ENCODE results near the genes CAPSL and RANBP3L.

DNA sequence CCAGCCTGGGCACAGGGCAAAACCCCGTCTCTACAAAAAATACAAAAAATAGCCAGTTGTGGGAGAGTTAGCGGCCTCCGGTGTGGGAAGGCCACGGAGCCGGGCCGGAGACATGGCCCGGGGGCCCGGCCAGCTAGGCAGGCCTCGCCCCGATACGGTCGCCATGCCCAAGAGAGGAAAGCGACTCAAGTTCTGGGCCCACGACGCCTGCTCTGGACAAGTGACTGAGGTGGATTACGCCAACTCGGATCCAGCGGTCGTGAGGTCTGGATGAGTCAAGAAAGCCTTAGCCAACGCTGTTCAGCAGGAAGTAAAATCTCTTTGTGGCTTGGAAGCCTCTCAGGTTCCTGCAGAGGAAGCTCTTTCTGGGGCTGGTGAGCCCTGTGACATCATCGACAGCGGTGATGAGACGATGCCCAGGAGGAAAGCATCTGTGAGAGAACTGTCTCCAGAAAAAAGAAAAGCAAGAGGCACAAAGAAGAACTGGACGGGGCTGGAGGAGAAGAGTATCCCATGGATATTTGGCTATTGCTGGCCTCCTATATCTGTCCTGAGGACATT lies 62.6 kb upstream of the SUB1 start:
- RRBS = no CpG with 5 or more reads among the region's 24 CpGs

DNA sequence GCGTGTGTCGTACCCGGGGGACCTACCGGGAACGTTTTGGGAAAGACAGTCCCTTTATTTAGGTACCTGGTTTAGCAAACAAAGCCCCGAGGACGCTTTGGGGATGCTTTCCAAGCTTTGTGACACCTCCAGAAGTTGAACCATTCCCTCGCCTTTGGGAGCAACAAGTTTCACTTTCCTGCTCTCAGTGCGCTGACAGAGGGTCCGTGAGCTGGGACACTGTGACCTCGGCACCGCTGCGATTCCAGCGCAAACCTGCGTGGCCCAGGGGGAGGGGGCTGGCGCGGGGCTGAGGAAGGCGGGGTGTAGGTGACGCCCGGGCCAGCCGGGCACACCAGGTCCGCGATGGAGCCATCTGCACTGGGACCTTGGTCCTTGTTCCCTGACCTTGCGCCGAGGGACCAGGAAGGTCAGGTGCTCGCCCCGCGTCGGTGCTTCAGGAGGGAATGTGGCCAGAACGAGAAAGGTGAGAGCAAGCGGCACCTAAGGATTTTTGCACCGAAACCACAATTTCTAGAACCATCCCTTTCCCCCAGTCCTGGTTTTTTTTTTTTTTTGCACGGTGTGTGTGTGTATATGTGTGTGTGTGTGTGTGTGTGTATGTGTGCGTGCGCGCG lies 695 bp upstream of the NPR3 start:
- RRBS = no CpG with 5 or more reads among the region's 37 CpGs

GRCh38 chr5:33291405-33291860 lies 149.3 kb upstream of the TARS1 start:
- RRBS = no CpG with 5 or more reads among the region's 1 CpG

- RRBS = no CpG with 5 or more reads among the region's 5 CpGs
These were observed 122.3 kb upstream of the C1QTNF3 start for GRCh38 chr5:34165230-34165745.

- RRBS = no CpG with 5 or more reads among the region's 2 CpGs
These were observed 103.8 kb upstream of the RAI14 start for GRCh38 chr5:34552166-34552790.

DNA sequence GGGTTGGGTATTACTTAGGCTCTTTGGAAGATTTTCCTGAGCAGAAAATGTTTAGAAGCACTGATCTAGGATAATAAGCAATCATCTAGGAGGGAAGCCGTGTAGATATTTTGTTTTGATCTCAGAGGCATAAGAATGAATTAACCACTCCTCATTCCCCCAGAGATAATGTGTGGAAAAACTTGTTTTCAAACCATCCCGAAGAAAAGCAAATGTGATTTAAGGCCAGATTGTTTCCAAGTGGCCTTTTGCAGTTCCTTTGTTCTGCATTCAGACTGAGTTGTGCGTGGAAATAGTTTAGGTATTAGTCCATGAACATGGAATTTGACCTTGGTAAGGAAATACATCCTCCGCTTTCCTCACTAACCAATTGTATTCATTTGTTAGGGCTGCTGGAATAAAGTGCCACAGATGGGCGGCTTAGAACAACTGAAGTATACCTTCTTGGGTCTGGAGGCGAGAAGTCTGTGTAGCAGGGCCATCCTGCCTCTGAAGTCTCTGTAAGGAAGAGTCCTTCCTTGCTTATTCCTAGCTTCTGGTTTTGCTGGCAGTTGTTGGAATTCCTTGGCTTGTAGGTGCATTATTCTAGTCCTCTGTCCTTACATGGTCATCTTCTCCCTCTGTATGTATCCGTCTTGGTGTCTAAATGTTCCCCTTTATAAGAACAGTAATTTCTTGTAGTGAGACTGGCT lies 53.7 kb downstream of the RAI14 start:
- RRBS = no CpG with 5 or more reads among the region's 7 CpGs

GRCh38 chr5:35188243-35188655 lies 42.0 kb downstream of the PRLR start:
- RRBS = no CpG with 5 or more reads among the region's 7 CpGs

DNA sequence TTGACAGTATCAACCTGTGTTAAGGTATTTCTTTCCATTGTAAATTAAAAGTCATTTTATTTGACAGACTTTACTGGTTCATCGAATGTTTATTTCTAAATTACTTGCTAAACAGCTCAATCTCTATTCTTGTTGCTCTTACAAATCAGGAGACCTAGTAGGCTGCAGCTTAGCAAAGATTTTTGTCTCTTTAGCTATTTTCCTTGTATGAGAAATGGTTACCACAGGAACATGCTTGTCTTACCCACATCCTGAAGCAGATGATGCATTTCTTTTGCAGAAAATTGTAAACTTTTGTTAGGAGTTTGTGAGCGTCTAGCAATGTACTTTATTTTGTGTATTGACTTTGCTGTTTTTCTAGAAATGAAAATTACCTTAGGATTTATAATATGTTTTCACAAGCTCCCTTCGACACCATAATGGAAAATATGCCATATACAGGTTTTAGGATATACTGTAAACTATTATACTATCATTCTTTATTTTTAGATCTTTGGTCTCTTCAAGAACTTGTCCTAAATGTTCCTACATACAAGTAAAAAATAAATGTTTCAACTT lies 53.9 kb downstream of the SPEF2 start:
- RRBS = no CpG with 5 or more reads among the region's 3 CpGs

DNA sequence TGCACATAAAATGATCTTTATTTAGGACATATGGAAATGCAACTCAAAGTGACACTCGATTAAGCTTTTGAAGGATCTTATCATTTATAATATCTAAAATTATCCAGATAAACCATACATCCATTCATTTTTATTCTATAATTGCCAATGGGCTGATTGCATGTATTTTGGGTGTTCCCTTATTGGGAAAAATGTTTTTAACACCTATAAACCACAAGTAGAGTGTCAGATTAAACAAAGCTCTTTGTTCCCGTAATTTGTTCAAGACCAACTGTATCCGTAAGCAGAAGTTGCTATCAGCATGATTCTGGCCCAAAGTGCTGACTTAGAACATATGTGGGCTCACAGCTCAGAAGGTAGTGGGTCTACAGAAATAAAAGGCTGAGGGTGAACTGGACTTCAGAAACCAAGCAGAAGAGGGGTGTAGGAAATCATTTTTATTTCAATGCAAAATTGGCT lies 23.5 kb upstream of the IL7R start:
- RRBS = no CpG with 5 or more reads among the region's 3 CpGs

- RRBS = no CpG with 5 or more reads among the region's 4 CpGs
These were observed 6.7 kb downstream of the IL7R start for GRCh38 chr5:35863274-35863807.

DNA sequence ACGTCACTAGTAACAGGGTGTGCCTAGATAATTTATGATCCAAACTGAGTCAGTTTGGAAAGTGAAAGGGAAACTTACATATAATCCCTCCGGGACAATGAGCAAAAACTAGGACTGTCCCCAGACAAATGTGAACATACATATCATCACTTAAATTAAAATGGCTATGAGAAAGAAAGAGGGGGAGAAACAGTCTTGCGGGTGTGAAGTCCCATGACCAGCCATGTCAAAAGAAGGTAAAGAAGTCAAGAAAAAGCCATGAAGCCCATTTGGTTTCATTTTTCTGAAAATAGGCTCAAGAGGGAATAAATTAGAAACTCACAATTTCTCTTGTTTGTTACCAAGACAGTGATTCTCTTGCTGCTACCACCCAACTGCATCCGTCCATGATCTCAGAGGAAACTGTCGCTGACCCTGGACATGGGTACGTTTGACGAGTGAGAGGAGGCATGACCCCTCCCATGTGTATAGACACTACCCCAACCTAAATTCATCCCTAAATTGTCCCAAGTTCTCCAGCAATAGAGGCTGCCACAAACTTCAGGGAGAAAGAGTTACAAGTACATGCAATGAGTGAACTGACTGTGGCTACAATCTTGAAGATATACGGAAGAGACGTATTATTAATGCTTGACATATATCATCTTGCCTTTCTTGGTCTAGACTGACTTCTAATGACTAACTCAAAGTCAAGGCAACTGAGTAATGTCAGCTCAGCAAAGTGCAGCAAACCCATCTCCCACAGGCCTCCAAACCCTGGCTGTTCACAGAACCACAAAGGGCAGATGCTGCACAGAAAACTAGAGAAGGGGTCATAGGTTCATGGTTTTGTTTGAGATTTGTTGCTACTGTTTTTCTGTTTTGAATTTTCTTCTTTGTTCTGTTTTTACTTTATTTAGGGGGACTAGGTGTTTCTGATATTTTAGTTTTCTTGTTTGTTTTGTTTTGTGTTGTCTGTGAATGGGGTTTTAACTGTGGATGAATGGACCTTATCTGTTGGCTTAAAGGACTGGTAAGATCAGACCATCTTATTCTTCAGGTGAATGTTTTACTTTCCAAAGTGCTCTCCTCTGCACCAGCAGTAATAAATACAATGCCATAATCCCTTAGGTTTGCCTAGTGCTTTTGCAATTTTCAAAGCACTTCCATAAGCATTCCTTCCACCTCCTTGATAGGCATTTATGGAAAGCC lies 20.8 kb downstream of the IL7R start:
- RRBS = no CpG with 5 or more reads among the region's 9 CpGs

- RRBS = no CpG with 5 or more reads among the region's 2 CpGs
These were observed at the start of gene CAPSL for GRCh38 chr5:35938412-35939108. Gene CAPSL (minus strand): TSS chr5:35938622.

DNA sequence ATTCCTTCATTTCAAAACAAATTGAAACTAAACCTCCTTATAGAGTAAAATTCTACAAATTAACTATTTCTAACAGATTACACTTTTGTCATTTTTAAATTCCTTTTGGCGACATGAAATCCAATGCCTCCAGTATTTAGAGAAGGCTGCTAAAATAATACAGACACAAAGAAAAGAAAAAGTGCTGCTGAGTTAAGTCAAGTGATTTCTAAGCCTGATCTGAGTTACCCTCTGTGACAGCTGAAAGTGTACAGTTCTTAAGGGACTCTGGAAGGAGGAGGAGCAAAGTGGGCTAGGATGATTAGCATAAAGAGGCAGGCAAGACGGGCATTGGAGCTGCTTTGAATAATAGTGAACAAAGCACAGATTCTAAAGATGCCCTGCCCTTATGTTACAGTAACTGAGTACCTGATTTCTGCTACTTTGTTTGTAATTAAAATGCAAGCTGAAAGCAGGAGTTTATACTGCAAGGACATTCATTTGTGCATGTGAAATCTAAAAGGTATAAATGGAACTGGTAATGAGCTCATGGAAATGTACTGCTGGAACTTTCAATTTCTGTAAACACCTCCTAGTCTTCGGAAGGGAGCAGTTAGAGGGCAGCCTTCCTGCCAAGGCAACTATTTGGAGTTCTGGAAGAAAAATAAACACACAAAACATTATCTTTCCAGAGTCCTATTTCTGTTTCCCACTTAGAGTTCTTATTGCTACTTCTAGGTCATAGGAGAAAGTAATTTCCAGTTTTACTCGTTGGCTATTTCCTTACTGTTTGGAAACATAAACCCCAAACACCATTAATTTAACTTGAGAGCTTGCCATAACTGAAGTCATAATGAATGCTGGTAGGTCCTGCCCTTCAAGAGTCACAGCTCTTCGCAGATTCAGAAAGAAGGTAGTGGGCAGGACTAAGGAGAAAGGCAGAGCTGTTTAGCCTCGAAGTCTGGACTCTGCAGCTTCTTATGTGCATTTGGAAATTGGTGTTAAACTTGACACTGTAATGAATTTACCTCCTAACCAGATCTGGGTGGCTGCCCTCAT lies at the start of gene RANBP3L:
Gene RANBP3L, minus strand, starts transcription at position 235 of the 1,038 bp plus-strand sequence.
- RRBS = no CpG with 5 or more reads among the region's 6 CpGs

- RRBS = no CpG with 5 or more reads among the region's 3 CpGs
These were observed 125.1 kb upstream of the SLC1A3 start for GRCh38 chr5:36481340-36481638.

DNA sequence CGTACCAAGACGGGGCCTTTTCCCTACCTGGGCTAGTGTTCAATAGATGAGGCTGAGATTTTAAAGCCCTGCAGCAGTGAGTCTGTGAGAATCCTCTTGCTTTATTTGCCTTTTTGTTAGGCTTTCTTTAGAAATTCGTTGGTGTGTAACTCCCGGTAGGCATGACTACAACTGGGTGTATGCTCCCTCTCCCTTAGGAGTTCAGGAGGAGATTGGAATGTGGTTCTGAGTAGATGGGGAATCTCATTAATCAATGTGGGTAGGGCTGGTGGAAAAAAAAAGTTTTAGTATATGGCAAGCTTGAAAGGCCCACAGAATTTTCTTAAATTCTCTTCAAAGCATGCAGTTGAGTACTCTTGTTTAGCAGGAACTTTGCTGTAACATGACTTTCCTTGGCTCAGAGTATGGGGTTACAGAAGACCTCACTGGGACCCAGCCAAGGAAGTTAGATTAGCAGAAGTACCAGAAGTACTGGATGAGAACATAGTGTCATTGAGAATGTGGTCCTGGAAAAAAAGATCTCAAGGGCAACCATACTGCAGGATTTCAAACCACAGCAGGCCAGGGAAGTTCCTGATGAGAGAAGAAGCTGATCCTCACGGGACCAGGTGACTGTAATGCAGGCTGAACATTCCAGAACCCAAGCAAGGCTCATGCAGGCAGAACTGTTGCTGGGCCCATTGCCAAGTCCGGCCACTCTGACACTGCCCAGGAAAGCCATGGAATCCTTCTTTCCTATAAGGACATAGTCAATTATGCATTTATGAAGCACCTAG lies 84.0 kb upstream of the SLC1A3 start:
- RRBS = no CpG with 5 or more reads among the region's 6 CpGs

DNA sequence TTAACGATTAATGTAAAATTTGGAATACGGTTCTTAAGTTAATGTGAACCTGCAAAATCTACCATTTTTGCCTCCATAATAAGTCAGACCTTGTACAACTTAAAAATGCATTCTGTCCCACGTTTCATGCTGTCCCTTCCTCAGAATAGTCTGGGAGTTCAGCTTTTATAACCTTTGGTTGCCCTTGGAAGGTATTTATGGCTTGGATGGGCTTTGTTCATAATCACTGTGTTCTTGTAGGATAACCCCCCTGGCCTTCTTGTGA lies 41.9 kb downstream of the SLC1A3 start:
- RRBS = no CpG with 5 or more reads among the region's 3 CpGs

DNA sequence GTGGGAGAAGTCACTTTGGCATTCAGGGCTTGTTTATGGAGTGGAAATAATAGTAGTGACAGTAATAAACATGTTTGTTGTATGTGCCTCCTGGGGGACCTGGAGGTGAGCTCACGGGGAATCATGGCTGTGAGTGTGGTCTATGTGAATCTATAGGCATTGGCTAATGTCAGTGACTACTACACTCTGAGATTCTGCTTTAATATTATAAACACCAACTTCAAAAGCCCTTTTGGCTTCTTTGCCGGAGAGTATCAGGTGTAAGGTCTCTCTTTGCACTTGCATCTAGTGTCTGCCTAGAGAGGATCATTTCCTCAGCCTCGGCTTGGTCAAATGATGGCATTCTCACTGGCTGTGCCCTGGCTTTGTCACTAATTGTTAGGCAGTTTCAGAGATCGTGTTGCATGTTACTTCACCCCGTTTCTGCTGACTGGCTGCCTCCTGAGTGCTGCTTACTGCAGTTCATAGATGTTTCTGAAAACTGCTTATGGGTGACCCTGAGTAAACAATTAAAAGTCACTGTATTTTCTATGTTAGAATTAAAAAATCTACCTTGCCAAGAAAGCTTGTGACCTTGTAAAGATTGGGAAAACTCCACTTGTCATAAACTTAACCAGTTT lies 48.7 kb downstream of the SLC1A3 start:
- RRBS = no CpG with 5 or more reads among the region's 5 CpGs

DNA sequence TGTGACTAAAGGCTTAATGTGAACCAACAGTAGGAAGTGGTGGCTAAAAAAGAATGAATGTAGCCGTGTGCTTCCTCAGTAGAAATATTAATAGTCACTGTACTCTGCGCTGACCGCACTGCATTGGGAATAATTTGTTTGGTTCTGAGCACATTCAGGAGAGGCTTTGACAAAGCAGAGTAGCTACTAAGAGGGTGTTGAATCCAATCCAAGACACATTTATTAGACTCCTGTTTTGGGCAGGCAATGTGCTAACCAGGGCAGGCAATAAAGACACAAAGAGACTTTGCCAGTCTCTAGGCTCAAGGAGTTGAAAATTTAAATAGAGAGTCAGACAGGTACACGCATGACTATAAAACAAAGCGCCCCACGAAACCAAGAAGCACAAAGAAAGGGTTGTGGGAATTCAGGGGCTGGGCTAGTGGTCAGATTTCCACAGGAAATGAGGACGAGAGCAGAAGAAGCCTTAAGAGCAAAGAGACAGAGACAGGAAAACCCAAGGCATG lies 51.4 kb downstream of the SLC1A3 start:
- RRBS = no CpG with 5 or more reads among the region's 7 CpGs

- RRBS = no CpG with 5 or more reads among the region's 9 CpGs
These were observed 73.6 kb downstream of the SLC1A3 start for GRCh38 chr5:36679864-36680555.